ENCODE results near the genes BRICD5, ATP6V0C and PAQR4.

DNA sequence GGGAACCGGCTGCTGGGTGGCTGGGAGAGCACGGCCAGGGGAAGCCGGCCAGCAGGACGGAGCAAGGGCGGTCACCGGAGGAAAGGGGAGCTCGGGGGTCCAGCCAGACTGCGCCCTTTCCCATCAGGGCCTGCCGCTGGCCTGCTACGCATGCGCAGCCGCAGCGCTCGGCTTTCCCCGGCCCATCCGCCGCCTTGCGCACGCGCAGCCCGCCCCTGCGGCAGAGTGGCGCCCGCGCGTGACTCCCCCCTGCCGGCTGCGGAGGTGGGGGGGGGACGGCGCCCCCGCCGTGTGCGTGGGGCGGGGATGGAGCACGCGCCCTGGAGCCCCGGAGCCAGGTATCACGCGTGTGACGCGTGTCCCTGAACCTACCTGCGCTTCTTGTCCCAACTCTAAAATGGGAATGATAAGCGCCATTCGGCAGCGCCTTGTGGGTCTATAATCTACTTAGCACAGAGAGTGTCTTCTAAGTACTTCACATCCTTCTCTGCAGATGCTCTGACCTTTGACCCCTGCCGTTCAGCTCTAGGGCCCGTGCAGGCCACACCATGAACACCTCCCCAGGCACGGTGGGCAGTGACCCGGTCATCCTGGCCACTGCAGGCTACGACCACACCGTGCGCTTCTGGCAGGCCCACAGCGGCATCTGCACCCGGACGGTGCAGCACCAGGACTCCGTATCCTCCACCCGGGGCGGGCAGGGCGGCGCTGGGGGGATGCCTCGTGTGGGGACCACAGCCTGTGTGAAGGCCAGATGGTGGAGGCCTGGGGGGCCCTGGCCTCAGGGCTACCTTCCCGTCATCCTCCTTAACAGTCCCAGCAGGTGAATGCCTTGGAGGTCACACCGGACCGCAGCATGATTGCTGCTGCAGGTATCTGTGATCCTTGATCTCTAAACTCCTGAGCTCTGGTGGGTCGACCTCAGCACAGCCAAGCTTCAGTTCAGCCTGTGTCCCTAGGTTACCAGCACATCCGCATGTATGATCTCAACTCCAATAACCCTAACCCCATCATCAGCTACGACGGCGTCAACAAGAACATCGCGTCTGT, 609 bp downstream of the MLST8 start:
- PRO-cap, result bidirectional peak, plus-strand start at position 268 of the sequence, minus-strand start at position 132 of the sequence
- RAMPAGE, long total RNA, 3 experiments, result start-site peak on the plus strand in 1 of 3 experiments, centred at position 269 of the sequence, 20 reads per replicate

- PRO-cap, result no peak
- RAMPAGE, long total RNA, 3 experiments, result no peak in any of the 3 experiments
Measured at GRCh38 chr16:2207305-2207822, 2.1 kb downstream of the MLST8 start.

GRCh38 chr16:2210403-2211287, at the start of gene BRICD5:
BRICD5 (minus strand) TSS chr16:2210863.
- PRO-cap, result no peak
- RAMPAGE, long total RNA, 3 experiments, result start-site peak on the minus strand in 1 of 3 experiments, at chr16:2210524-2211032 at its widest, 5 to 12 reads per replicate

DNA sequence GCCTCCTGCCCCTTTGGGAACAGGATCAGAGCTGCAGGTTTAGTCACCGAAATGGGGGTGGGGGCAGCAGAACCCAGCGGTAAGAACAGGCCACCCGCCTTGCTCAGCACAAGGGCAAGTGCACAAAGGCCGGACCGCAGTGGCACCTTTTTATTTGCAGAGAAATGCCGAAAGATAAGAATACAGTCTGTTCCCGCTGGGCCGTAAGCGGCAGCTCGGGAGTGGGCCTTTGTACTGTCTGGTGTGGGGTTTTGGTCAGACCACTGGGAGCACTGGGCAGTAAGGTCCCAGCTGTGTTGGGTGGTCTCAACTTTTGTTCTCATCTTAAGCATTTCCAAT, 585 bp upstream of the ECI1 start:
- PRO-cap, result no peak
- RAMPAGE, long total RNA, 3 experiments, result no peak in any of the 3 experiments

- PRO-cap, result no peak
- RAMPAGE, long total RNA, 3 experiments, result start-site peak on the minus strand in 1 of 3 experiments, at chr16:2276210-2276650 at its widest, 6 reads per replicate
Measured at GRCh38 chr16:2276079-2276913, 8.4 kb upstream of the RNPS1 start.

DNA sequence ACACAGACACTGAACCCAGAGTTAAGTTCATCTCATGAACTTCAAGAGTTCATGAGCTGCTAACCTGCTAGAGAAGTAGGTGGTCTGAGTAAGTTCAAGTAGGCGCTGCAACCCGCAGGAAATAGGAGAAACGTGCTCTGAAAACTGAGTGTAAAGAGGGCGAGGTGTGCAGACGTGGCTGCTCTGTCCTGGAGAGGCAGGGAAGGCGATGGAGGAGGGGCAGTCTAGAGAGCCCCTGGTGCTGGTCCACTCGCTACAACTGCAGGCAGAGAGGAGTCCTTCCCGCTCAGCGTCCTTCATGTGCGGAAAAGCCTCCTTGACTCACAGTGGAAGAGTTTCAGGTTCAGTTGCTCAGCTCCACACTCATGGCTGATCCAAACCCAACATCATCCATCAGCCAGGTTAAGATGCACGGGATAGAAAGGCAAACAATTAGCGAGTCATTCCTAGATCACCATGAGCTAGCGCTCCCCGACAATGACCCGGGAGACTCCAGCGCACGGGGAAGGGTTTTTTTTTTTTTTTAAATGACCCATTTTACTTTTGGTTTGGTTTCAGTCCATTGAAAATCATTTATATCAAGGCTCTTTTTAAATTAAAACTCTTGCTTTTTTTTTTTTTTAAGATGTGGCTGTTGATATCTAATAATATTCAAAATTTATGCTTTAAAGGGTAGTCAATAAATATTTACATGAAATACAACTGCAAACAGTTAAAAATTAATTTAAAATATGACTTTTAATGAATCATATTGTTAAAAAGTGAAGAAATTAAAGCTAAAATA, 11.9 kb downstream of the ABCA3 start:
- PRO-cap, result no peak
- RAMPAGE, long total RNA, 3 experiments, result no peak in any of the 3 experiments

- PRO-cap, result no peak
- RAMPAGE, long total RNA, 3 experiments, result no peak in any of the 3 experiments
Measured at GRCh38 chr16:2475345-2476006, 549 bp downstream of the TBC1D24 start.

DNA sequence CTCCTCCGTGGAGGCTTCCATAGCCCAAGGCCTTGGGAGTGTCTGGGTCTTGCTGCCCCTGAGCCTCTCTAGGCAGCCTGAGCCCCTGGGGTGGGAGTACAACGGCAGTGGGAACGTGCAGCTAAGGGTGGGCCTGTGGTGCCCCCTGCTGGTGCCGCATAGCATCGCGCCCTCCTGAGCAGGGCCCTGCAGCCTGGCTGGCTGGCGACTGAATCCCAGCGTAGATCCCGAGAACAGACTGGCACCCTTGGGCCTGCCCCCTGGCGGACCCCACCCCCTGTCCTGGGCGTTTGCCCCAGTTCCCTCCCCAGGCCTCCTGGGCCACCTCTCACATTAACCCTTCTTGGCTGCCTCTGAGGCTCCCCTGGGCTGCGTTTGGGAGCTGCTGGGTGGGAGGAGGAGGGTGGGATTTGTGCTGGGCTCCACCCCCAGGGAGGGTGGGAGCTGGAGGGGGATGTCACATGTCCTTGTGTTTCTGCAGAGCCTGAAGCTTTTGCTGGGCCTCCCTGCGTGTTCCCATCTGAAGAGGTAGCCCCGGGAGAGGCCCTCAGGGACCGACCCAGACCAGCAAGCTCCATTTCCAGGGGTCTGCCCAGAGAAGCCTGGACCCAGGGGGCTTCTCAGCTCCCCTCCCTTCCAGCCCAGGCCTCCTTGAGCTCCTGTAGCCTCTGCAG, 12.4 kb upstream of the ATP6V0C start:
- PRO-cap, result bidirectional peak, plus-strand start at position 489 of the sequence, minus-strand start at position 210 of the sequence
- RAMPAGE, long total RNA, 3 experiments, result no peak in any of the 3 experiments

GRCh38 chr16:2511297-2511777, 2.4 kb upstream of the ATP6V0C start:
- PRO-cap, result bidirectional peak, plus-strand start at chr16:2511686, minus-strand start at chr16:2511562
- RAMPAGE, long total RNA, 3 experiments, result no peak in any of the 3 experiments

GRCh38 chr16:2513823-2514523, at the start of gene ATP6V0C:
ATP6V0C (plus strand) TSS chr16:2513952.
- PRO-cap, result bidirectional peak, plus-strand start at chr16:2513972, minus-strand start at chr16:2513624
- RAMPAGE, long total RNA, 3 experiments, result start-site peak on the plus strand in 3 of 3 experiments, at chr16:2513968-2514178 at its widest, 17 to 83 reads per replicate

- PRO-cap, result no peak
- RAMPAGE, long total RNA, 3 experiments, result no peak in any of the 3 experiments
Measured at GRCh38 chr16:2533425-2533890, 2.2 kb upstream of the CEMP1 start.

DNA sequence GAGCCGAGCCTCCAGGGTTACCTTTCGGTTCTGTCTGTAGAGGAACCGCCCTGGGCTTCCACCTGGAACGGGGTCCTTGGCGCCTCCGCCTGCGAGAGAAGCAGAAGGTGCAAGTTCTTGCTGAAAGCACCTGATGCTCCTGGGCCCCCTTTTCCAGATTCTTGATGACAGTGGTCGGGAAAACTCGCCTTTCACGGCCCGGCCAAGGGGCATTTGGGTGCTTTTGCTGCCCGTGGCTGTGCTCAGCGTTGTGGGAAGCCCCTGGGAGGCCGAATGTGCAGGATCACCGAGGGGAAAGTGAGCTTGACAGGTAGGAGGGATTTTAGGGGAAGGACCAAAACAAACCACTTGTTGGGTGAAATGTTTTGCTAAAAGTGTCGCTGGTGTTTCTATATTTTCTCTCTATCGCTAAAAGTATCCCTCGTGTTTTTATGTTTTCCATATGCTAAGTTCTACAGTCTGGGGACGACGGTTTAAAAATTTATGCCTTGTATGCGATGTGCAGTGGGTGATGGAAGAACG, 702 bp downstream of the PDPK1 start:
- PRO-cap, result no peak
- RAMPAGE, long total RNA, 3 experiments, result no peak in any of the 3 experiments

DNA sequence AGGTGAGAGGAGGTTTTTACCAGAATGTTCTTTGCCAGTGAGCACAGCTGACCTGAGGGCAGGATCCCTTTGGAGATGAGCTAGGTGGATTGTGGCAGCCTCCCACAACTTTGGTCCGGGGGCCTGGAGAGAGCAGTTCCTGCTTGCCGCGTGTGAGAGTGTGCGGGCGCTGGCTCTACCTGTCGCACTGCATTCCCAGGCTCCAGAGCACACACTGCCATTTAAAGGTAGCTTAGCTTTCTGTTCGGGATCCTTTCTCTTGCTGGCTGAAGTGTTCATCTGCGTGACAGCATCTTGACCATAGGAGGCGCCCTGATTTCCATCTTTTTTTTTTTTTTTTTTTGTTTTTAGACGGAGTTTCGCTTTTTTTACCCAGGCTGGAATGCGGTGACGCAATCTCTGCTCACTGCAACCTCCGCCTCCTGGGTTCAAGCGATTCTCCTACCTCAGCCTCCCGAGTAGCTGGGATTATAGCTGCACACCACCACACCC, 13.6 kb downstream of the PDPK1 start:
- PRO-cap, result no peak
- RAMPAGE, long total RNA, 3 experiments, result no peak in any of the 3 experiments

DNA sequence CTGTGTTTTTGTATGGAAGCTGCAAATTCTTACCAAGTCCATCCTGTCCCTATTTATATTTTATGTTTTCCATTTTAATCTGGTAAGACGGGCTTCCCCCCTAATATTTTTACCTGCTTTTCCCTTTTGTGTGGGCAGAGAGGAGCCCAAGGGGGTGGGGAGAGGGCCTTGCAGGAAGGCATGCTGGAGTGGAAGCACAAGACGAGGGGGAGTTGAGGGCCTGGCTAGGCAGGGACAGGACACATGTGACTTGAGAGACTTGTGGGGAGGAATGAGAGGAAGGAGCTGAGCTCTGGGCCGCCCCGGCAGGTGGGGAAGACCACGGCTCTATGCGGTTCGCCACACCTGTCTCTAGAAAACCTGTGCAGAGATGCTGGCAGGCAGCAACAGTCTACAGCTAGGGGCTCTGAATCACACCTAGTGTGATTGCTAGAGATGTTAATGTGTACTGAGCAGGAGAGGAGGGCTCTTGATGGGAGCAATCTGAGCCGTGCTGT, 50.1 kb downstream of the PDPK1 start:
- PRO-cap, result no peak
- RAMPAGE, long total RNA, 3 experiments, result no peak in any of the 3 experiments

- PRO-cap, result bidirectional peak, plus-strand start at chr16:2682524, minus-strand start at chr16:2682390
- RAMPAGE, long total RNA, 3 experiments, result start-site peak on the minus strand in 1 of 3 experiments, at chr16:2682374-2682405 at its widest, 35 reads per replicate
Measured at GRCh38 chr16:2682100-2682464, 241 bp upstream of the KCTD5 start.

DNA sequence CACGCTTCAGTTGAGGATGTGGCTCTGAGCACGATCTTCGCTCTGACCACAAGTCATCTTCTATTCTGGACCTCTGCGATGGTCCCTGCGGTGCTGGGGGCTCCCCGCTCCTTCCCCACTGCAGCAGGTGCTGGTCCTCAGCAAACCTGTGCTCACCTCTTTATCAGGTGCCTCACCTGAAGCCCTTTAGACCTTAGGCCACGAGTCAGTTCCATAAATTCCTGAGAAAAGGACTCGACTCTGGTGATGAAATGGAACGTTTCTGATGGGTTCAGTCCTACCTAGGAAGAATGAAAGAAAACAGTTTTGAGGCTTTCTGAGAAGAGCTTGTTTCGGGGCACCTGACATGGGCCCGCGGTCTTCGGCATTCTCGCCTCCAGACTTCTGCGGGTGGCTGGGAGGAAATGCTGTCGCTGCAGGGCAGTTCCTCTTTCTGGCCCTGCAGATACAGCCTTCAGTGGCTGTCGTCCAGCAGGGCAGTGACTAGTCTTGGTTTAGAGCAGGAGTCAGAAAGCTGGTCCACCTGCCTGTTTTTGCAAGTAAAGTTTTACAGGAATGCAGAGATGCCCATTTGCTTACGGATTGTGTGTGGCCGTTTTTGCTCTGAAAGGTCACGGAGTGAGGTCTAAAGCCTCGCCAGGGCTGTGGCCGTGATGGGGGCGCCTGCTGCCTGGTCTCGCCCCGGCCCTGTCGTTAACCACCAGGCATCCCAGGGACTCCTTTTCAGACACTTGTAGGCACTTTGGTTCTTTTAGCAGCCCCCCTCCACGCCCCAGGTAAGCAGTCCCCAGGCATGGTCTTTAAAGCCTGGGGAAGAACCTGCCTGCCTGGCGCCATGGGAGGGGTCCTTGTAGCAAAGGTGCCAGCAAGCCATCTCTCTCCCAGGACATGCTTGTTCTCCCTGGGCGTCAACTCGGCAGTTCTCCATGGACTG, 4.9 kb downstream of the KCTD5 start:
- PRO-cap, result no peak
- RAMPAGE, long total RNA, 3 experiments, result no peak in any of the 3 experiments

- PRO-cap, result no peak
- RAMPAGE, long total RNA, 3 experiments, result no peak in any of the 3 experiments
Measured at GRCh38 chr16:2715453-2716025, 4.5 kb downstream of the PRSS27 start.

- PRO-cap, result no peak
- RAMPAGE, long total RNA, 3 experiments, result no peak in any of the 3 experiments
Measured at GRCh38 chr16:2855416-2856093, 2.4 kb downstream of the PRSS22 start.

- PRO-cap, result unidirectional peak, plus-strand start at chr16:2969245; unidirectional peak, plus-strand start at chr16:2969348
- RAMPAGE, long total RNA, 3 experiments, result no peak in any of the 3 experiments
Measured at GRCh38 chr16:2968756-2969911, at the start of gene PAQR4. PAQR4 (plus strand) TSS chr16:2969348.

GRCh38 chr16:2970702-2971643, 1.8 kb downstream of the PAQR4 start:
- PRO-cap, result no peak
- RAMPAGE, long total RNA, 3 experiments, result no peak in any of the 3 experiments